Karpas-422 (cell line): Measurements from ENCODE around the gene CTNND2.

GRCh38 chr5:10635294-10635917 lies 71.5 kb downstream of the ANKRD33B start:
- PRO-cap, result no peak
- RAMPAGE, long total RNA, result no peak

GRCh38 chr5:11384495-11385365 lies 519.5 kb downstream of the CTNND2 start:
- PRO-cap, result no peak
- RAMPAGE, long total RNA, result no peak

- PRO-cap, result no peak
- RAMPAGE, long total RNA, result no peak
Observed at GRCh38 chr5:11801070-11801535, 103.1 kb downstream of the CTNND2 start.

DNA sequence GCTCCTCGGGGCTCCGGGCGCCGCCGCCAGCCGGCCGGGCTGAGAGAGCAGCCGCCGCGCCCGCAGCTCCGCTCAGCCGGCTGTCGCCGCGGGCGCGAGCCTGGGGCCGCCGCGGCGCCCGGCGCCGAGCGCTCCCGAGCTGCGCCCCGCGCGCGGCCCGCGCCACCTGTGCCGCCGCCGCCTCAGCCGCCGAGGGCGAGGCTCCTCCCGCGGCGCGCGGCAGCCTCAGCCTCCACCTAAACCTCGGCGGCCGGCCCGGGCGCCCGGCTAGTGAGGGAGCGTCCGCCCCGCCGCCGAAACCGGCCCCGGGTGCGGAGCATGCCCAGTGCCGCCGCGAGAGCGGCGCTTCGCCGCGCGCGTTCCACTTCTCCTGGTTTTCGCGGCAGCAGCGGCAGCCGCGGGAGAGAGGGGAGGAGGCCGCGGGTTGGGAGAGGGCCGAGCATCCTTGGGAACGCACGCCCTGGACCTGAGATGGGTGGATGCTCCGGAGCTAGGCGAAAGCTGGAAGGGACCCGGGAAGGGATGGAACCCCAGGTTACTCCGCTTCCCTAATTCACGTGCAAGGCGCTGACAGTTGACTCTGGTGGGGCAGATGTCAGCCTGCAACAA lies at the start of gene CTNND2:
Gene CTNND2, minus strand, starts transcription at position 313 of the 609 bp plus-strand sequence.
- PRO-cap, result no peak
- RAMPAGE, long total RNA, result no peak

DNA sequence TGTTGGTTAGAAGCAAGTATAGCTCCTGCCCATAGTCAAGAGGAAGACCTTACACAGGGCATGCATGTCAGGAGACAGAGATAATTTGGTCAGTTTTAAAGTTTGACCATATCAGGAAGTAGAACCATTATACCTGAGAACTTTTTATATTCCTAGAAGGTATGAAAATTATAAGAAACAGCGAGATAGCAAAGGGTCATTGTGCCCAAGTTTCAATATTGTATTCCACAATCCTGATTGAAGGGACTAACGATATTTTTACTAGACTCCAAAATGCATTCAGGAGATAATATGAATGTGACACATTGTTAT lies 984.1 kb upstream of the CTNND2 start:
- PRO-cap, result no peak
- RAMPAGE, long total RNA, result no peak

DNA sequence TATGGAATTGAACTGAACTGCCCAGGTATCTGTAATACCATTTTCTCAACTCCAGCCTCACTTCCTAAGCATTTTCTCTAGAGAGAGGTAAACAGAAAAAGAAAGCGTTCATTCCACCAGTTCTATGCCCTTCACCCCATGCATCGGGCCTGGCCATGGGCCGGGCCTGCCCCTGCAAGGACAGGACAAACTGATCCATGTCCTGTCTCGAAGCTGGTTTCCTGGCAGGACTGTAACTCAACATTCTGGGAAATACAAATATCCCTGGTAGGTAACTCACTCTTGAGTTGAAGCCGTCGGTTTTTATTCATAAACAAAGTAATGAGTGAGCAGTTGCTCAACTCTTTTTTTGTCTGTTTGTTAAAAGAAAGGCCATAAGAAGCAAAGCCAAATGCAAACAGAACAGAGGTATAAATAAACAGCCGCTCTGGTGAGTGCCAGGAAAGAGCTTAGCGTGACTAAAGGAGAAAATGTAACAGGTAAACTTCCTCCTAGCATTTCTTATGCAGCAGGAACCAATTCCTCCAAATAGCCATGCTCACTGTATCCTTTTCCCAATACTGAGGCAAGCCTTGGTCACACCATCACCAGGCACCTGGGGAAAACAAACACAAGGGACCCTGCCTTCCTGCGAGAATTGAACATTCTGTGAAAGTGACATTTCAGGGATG lies 64.4 kb upstream of the DNAH5 start:
- PRO-cap, result no peak
- RAMPAGE, long total RNA, result no peak

- PRO-cap, result no peak
- RAMPAGE, long total RNA, result no peak
Observed at GRCh38 chr5:14108106-14108922, 34.8 kb upstream of the TRIO start.

DNA sequence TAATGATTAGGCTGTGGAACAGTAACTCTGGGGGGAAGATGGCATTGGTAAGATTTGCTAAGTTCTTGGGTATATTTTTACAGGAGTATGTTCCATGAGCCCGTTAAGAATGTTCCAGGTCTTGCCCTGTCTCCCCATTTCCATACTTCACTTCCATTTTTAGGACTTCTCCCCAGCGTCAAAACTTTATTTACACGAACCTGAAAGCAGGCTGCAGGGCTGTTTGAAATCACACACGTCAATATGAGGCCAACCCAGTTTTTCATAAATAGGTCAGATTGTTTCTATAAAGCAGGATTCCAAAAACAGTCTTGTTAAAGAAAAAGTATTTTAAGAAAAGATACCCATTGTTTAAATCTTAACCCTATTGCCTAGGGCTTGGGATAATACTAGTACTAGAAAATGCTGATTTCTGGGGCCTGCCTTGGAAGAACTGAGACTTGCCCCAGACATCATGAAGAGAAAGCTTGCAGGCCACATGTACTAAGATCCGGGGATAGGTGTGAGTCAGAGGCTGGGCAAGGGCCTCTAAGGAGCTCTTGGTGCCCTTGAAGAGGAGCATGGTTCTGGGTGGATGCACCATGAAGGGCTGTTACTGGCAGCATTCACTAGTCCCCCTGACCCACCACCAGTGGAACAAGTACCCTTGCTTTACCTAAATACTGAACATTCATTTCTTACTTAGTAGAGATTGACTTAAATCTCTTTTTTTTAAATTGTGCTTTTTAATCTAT lies 24.2 kb downstream of the TRIO start:
- PRO-cap, result no peak
- RAMPAGE, long total RNA, result no peak

DNA sequence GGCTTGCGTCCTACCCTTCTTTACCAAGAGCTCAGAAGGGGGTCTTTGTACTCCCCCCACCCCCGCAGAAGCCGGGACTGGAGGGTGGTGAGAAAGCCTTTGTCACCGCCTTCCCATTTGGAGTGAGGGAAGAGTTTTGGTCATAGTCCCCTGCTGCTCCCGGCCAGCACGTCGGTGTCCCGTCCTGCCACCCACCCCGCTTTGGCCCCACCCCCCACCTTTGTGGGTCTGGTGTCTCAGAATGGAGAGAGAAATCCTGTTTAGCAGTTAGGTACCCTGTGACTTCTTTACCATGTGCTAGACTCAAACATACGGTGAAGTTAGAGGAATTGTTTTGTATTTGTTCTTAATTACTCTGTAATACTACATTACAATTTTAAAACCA lies 35.8 kb downstream of the TRIO start:
- PRO-cap, result no peak
- RAMPAGE, long total RNA, result no peak

DNA sequence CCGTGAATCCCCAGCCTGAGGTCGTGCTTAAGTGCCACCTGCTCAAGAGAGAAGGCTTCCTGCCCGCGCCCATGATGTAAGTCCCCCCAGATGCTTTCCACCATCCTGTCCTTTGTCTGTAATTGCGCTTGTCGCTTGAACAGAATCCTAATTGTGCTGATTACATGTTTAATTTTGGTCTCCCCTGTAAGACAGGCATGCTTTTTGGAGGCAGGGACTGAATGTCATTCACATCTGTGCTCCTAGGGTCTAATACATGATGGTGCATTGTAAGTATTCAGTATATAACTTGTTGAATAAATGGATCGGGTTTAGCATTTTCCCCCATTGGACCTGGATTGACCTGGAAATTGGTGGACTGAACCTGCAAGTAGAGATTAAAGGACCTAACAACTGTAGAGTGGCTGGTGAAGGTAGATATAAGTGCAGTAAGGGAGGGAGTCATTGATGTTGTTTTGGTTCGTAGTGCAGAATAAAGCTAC lies 57.2 kb downstream of the TRIO start:
- PRO-cap, result no peak
- RAMPAGE, long total RNA, result no peak

- PRO-cap, result no peak
- RAMPAGE, long total RNA, result no peak
Observed at GRCh38 chr5:14213406-14214673, 70.7 kb downstream of the TRIO start.

DNA sequence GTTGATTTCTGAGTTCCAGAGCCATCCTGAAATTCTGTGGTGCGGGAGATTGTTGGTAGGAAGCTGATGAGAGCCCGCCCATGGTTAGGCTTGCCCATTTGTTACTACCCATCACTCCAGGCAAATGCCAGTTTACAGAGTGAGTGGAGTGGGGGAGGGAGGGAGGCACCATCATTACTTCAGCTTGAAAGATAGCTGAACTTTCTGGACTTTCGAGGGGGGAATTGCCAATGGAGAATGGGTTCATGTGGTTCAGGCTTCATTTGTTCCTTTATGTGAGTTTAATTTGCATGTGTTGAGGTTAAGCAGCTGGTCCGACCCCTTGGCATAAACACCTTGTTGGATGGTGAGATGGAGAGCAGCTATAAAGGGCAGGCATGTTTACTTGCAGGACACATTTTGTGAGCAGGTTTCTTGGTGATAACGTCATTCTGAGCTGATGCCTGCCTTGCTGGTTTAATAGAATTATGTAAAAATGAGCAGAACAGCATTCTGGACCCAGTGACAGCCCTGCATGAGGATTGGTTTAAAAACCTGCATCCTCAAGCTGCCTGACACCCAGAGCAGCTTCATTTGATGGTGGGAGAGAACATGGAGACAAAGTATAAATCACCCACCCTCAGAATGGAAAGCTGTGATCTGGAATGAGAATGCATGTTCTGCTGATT lies 106.2 kb downstream of the TRIO start:
- PRO-cap, result no peak
- RAMPAGE, long total RNA, result no peak

DNA sequence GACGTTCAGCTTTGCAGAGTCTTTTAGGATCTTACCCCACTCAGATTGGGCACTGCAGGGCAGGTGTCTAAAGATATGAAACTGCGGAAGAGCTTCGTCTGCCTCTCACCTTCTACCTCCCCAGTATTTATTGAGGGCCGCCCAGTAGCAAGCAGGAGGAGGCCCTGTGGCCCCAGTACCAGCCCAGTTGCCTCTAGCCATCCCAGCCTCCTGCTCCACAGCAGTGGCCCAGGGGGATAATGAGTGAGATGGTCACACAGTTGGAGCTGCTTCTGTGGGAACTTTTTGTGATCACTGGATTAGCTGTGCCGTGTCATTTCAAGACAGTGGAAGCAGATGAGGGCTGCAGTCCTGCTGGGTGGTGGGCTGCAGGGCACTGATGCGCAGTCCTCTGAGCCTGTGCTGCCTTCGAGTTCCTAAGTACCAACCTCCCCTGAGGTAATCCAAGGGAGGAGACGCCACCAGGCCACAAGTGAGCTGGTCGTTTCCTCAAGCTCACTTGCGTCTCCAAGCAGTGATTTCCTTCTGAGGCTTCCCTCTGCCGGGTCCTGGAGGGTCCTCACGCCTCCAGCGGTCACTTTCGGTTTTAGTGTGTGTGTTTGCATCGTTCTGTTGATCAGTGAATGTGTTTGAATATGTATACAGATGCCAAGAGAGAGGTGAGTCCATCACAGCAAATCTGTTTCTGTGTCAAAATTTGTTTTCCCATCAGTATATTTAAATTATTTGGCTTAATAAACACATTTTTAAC lies 115.6 kb downstream of the TRIO start:
- PRO-cap, result no peak
- RAMPAGE, long total RNA, result no peak

DNA sequence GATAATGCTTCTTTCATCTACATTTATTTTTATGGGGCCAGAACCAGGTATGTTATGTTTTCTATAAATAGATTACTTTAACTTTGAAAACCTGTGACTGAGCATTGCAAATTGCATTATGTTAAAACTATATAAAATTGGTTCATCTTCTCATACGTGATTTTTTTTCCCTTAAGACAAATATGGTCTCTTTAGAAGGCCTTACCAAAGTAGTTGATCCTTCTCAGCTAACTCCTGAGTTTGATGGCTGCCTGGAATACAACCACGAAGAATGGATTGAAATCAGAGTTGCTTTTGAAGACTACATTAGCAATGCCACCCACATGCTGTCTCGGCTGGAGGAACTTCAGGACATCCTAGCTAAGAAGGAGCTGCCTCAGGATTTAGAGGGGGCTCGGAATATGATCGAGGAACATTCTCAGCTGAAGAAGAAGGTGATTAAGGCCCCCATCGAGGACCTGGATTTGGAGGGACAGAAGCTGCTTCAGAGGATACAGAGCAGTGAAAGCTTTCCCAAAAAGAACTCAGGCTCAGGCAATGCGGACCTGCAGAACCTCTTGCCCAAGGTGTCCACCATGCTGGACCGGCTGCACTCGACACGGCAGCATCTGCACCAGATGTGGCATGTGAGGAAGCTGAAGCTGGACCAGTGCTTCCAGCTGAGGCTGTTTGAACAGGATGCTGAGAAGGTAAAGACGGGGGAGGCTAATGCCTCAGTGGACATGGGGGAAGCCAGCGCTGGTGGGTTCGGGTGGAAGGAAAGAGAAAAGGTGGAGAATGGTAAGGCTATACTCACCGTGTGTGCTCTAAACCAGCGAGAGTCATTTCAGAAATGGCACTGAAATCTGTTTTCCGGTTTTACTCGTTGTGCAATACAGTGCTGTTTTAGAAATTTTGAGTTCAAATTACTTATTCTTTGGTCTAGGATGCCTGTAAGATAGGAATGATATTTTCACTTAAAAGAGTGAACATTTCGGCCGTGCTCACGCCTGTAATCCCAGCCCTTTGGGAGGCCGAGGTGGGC lies 147.7 kb downstream of the TRIO start:
- PRO-cap, result no peak
- RAMPAGE, long total RNA, result no peak

DNA sequence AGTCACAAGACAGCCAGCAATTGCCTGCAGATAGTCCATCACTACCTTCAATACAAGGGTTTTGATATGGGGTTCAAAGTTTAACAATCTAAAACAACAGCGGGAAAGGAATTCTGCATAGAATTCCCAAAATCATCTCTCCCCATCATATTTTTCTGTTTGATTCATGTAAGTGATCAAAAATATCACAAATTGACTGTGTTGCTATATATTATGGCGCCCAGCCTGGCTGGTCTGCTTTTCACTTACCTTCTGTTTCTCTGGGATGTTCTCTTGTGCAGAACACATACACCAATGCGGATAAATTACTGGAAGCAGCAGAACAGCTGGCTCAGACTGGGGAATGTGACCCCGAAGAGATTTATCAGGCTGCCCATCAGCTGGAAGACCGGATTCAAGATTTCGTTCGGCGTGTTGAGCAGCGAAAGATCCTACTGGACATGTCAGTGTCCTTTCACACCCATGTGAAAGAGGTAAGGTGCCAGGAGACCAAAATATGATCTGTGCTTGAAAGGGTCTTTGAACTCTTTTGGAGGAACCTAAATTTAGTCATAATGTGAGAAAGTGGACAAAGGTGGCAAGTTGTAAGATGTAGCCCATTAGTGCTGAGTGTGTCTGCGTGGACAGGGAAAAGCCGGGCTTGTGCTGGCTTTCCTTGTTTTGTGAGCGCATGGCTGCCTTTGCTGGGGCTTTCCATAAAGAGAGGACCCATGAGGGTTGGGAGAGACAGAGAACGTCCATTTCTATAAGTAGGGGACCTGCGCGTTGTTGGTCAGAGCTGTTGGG lies 193.3 kb downstream of the TRIO start:
- PRO-cap, result no peak
- RAMPAGE, long total RNA, result no peak

- PRO-cap, result no peak
- RAMPAGE, long total RNA, result no peak
Observed at GRCh38 chr5:14357817-14358390, 214.8 kb downstream of the TRIO start.

- PRO-cap, result no peak
- RAMPAGE, long total RNA, result no peak
Observed at GRCh38 chr5:14413275-14413808, 168.2 kb upstream of the OTULINL start.

GRCh38 chr5:14431839-14432471 lies 149.6 kb upstream of the OTULINL start:
- PRO-cap, result no peak
- RAMPAGE, long total RNA, result no peak

GRCh38 chr5:14580739-14581349 lies 748 bp upstream of the OTULINL start:
- PRO-cap, result no peak
- RAMPAGE, long total RNA, result no peak

DNA sequence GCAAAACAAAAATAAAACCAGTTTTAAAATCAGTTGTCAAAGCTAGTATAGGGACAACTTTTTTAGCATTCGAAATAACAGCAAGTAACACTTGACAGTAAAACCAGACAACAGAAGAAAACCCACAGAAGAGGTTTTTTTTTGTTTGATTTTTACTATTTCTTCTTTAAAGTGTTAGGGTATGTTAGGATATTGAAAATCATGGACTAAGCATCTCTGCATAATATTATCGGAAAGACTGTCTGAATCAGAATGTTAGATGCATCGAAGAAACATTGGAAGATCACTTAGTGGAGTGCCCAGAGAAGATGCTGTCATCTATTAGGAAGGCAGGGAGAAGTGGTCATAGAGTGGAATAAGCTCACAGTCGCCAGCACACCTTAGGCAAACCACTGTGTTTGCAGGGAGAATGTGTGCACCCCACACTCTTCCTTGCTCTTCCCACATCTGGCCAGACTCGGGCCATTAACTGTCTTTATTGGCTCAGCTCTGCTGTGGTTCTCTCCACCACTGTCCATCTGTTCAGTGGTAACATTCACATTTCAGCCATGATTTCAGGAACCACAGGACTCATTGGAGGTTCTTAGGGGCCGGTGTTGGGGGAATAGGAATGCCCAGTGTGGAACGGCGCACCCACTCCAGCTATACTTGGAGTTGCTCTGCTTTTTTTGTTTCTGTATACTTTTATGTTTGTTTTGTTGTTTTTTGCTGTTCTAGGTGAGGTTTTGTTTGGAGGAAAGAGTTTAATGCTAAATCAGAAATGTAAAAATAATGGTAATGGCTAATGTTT lies 2.4 kb downstream of the OTULINL start:
- PRO-cap, result no peak
- RAMPAGE, long total RNA, result no peak